OVCAR3 (cell line): ENCODE measurements around a stretch of chr22.

GRCh38 chr22:30439896-30440329 is 14.3 kb downstream of the MTFP1 start:
- RRBS: no CpG with 5 or more reads among the region's 9 CpGs

DNA sequence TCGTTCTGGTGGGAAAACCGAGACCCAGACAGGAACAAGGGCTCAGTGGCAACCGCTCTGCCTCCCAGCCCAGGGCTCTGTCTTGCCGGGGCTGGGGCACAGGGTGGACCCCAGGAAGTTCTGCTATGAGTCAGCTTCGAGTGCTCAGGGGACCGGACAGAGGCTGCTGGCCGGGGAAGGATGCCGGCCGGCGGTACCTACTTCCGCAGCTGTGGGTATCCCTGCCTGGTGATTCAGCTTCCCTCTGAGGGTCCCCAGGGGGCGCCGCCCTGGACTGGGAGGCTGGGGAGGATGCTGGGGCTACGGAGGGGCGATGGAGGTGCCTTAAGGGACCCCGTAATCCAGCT is 704 bp upstream of the SLC35E4 start:
- RRBS: 63% methylated on average over 3 of the region's 16 CpGs

DNA sequence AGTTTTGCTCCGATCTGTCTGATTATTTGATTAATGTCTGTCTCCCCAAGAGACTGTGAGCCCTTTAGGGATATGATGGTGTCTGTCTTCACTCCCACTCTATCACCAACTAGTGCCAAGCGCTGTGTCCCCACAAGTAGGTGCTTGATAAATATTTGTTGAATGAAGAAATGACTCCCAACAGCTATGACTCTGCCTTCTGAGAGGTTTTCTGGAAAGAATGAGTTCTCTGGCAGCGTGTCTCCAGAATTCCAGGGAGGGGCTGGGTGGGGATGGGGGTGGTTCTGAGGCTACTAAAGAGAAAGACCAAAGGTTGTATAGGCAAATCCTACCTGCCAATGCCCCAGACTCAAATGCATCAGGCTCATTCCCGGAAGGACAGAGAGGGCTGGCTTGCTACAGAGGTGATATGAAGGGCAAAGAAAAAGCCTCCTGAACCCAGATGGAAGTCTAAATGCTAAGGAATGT is 2.0 kb downstream of the DUSP18 start:
- RRBS: no CpG with 5 or more reads among the region's 4 CpGs

DNA sequence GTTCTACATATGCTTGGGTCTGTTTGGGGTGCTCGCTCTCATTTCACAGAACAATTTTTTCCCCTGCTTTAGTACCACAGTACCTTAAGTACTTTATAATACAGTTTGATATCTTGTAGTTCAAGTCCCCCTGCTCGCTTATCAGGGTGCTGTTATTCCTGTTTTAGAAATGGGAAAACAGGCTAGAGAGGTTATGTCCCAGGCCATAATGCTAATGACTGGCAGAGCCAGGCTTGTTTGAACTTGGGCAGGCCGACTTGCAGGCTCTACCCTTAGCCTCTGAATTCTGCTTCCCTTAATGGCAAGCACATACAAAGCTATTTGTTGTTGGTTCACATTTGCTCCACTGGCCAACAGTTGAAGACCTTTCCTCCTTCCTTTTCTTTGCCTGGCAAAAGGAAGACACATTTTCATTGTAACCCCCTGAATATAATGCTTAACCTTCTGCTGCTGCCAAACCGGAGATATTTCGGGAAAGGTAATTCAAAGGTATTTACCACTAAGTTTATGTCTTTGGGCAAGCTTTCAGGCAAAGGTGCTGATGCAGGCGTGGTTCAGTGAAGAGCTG is 132.4 kb downstream of the MORC2 start:
- RRBS: no CpG with 5 or more reads among the region's 6 CpGs

DNA sequence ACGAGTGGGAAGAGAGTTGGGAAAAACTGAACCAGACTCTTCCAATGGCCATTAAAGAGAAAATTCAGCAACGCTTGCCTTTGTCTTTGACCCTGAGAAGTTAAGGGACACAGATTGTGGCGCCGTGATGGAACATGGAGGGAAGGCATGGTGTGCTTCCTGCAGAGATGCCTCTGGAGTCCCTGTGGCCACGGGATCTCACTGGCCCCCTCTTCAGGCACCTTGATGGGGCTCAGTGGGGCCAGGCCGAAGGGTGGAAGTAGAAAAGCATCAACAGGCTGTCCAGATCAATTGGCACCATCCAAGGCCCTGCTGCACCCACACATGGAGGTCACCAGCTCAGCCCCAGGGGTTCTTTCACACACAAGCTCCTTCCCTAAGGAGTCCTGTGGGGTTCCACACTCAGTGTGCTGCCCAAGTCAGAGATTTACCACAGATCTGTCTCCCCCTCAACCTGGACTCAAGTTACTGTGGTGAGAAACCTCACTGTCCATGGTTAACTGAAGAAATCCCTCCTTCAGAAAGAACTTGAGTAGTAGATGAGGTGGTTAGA is 42.8 kb downstream of the MORC2 start:
- RRBS: no CpG with 5 or more reads among the region's 6 CpGs

- RRBS: no CpG with 5 or more reads among the region's 5 CpGs
These were observed 1.8 kb upstream of the MORC2 start for GRCh38 chr22:30970314-30970842.

DNA sequence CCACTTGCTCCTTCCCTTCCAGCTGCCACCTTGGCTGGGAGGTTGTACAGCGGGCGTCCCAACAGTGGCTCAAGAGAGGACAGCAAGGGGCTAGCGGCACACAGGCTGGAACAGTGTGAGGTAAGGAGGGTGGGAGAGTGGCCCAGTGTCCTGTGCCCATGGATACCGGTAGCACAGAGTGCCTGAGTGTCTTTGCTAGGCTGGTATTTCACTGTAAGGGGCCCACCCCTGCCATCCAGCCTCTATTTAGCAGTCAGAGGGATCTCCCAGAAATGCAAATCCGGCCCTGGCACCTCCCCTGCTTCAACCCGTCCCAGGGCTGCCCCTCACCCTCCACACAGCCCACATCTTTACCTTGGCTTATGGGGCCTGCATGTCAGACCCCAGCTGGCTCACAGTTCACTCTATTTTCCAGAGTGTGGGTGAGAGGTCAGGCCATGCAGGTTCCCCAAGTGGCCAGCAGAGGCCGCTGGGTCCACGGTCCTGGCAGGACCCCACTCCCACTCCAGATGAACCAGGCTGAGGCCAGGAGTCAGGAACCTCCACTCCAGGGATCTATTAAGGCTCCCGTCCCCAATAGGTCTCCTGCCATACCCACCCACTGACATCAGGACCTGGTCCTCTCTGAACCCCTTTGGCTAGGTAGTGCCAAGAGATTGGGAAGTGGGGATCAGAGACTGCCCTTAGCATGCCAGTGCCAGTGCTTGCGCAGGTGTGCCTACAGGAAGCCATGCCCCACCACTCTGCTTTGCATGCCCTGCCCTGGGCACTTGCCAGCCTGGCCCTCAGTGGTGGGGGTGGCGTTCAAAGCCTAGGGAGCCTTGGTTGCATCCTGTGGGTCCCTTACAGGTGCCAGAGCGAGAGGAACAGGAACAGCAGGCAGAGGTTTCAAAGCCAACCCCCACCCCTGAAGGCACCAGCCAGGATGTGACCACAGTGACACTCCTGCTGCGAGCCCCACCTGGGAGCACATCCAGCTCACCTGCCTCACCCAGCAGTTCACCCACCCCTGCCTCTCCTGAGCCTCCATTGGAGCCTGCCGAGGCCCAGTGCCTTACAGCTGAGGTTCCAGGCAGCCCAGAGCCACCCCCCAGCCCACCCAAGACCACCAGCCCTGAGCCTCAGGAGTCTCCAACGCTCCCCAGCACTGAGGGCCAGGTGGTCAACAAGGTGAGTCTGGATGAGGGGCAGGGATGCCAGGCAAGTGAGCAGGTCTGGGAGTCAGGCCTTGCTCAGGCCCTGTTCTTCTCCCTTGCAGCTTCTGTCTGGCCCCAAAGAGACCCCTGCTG is 8.2 kb downstream of the SMTN start:
- RRBS: 46% methylated on average over 2 of the region's 15 CpGs

- RRBS: no CpG with 5 or more reads among the region's 1 CpG
These were observed 8.2 kb upstream of the PLA2G3 start for GRCh38 chr22:31148564-31148931.

- RRBS: no CpG with 5 or more reads among the region's 6 CpGs
These were observed 9.2 kb downstream of the PIK3IP1 start for GRCh38 chr22:31283051-31283587.

DNA sequence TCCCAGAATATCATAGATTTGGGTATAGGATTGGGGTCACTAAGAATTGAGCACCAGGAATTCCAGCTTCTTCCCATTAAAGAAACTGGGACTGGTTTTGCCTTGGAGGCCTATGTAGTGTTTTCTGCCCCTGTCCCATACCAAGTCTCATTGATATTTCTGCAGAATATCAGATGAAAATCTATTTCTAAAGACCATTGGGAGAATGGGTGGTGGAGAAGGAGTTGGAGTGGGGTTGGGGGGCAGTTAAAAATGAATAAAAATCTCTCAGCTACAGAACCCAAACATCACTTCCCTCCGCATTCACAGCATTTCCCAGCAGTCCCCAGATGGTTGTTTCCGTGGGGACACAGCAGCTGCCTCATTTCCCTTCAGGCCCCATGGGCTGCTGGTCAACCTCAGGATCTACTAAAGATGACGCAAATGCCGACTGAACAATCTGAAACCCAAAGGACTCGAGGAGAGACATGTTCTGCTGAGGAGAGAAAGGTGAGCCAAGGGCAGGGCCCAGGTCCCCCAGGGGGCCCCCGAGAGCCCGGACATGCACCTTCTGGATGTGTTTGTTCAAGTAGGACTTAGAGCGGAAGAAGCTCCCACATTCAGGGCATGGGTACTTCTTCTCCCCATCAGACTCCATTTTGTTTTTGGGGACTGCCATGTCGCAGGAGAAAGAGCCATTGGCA is 19.5 kb downstream of the PATZ1 start:
- RRBS: no CpG with 5 or more reads among the region's 9 CpGs

DNA sequence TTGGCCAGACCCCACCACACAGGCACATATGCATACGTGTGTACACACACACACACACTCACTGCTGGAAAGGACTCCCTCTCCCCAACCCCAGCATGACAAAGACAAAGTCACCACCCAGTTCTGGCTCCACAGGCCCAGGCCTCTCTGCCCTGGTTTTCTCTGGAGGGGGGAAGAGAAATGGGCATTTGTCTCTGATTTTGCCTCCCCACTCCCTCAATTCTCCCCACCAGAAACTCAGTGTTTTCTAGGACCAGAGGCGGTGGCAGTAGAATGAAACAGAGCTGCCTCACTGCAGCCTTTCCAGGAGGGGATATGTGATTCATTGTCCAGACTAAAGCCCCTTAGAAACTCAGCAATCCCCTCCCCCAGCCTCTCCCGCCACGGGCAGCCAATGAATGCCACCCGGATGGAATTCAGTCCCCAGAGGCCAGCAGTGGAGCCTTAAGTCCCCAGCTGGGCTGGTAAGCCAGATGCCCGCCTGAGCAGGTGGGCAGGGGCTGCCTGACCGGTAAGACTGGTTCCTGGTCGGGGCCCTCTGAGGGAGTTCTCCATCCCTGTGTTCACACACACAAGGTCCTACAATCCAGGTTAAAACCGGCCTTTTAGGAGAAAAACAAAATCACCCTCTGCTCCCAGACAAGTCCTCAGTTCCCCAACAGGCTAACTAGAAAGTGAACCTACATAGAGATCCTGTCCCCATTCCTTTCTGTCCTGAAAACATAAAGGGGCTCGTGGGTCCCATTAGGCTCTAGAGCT is 3.0 kb downstream of the PATZ1 start:
- RRBS: 14% methylated on average over 5 of the region's 10 CpGs

- RRBS: no CpG with 5 or more reads among the region's 5 CpGs
These were observed 26.9 kb downstream of the PISD start for GRCh38 chr22:31635083-31635482.

DNA sequence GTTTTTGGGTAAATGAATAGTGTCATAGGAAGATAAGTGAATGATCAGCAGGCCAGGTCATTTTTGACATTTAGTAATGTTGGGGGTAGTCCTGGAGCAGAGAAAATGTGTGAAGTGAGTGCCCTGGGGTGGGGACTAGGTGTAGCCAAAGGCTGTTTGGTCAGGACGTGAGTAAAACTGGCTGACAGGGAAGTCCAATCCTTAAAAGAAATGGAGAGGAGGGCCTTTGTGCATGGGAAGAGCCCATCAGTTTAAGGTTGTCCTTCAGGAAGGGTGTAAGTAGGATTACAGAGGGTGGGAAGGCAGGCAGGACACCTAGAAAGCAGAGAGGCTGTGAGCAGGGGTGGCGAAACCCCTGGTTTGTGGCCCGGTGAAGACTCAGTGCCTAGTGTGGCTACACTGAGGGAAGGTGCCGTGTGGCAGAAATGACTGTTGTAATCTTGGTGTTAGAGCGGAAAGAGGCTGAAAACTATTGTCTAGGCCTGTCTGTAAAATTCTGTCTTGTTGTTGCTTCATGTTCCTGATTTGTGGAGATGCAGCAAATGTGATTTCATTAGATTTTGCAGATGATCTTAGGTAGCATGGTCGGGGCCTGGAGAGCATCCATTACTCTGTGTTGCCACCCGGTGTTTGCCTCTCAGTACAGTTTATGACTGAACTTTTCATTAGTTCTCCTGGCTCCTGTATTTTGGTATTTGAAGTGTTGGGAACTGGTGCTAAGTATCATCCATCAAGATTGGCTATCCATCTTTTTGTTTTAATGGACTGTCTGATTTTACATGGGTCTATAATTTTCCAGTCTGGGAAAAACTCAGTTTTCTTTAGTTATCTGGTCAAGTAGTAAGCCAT is 7.5 kb downstream of the YWHAH start:
- RRBS: no CpG with 5 or more reads among the region's 7 CpGs

DNA sequence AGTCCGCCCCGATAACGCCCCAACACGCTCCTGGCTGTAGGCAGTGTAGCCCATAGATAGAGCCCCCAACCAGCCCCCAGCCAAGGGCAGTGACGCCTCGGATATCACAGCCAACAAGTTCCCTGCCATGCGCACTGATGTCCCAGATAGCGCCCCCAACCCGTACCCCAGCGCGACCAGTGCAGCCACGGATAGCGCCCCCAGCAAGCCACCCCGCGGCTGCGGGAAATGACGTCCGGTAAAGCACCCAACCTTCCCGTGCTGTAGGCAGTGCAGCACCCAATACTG is 792 bp downstream of the RFPL2 start:
- RRBS: 13% methylated on average over 2 of the region's 19 CpGs

- RRBS: 99% methylated on average over 3 of the region's 11 CpGs
These were observed 22.3 kb downstream of the SLC5A4 start for GRCh38 chr22:32232817-32233301.

DNA sequence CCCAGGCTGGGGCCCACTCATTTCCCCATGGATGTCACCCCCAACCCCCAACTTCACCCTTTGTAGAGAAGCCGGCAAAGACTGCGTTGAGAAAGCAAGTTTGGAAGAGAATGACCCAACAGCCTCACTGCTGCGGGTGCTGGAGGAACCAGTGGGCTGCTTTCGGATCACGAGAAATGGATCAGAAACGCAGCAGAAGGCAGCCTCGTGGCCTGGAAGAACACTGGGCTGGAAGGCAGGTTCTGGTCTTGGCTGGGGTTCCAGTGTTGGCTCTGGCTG is 37.2 kb upstream of the TIMP3 start:
- RRBS: no CpG with 5 or more reads among the region's 7 CpGs

DNA sequence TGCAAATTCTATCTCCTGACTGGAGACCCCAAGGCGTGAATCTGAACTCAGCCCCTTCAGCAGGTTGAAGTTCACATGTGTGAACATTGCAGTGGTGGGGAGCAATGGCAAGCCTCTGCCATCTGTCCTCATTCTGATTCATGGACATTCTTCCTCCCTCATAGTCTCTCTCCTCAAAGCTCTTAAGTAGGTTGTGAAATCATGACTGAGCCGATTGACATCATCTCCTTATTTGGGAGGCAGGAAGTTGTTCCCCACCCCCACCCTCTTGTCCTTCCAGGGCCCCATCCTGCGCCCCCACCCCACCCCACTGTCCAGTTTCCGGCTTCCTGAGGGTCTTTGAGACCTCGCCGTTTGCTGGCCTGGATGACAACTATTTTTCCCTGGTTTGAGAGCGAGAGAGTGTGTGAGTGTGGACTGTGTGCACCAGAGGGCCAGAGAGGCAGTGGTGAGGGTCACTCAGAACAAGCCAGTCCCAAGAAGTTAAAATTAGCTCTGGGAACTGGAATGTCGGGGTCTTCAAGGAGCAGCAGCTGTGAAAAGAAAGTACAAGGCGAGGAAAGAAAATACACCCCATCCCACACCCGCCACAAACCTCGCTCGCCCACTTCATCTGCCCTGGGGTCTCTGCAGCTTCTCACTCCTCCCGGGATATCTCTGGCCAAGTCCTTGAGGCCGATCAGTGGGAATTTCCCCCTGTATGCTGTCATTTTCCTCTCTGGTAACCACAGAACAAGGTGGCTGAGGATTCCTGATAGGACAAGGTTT is 36.6 kb upstream of the TIMP3 start:
- RRBS: no CpG with 5 or more reads among the region's 14 CpGs

DNA sequence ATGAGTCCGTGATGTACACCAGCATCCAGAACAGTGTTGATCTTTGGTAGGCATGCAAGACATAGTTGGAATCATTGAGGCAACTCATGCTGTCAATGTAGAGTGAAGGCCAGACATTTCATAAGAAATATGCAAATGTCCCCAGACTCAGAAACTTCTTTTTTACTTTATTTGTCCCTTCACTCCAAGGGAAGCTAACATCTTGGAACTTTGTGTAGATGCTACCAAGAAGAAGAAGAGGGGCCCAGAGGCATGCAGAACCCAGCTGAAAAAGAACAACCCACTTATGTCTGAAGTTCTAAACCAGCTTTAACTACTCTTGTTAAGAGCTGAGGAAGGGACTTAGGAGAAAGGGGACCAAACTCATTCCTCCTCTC is 51.8 kb downstream of the TIMP3 start:
- RRBS: no CpG with 5 or more reads among the region's 1 CpG

GRCh38 chr22:32863258-32863717 is 61.8 kb downstream of the TIMP3 start:
- RRBS: no CpG with 5 or more reads among the region's 4 CpGs

DNA sequence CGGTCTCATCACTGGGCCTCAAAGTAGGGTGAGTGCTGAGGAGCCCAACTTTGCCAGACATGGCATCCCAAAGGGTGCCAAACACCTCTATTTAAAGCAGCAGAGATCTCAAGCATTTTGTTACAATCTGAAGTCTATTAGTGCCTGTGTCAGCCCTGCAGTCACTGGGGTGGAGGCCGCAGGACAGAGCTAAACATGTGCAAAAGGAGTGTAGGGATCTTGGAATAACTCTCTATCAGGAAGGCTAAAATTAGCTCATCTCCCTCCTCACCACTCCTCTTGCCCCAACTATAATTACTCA is 87.4 kb downstream of the TIMP3 start:
- RRBS: no CpG with 5 or more reads among the region's 2 CpGs